ENCODE results near the genes BSX and OR10G4.

DNA sequence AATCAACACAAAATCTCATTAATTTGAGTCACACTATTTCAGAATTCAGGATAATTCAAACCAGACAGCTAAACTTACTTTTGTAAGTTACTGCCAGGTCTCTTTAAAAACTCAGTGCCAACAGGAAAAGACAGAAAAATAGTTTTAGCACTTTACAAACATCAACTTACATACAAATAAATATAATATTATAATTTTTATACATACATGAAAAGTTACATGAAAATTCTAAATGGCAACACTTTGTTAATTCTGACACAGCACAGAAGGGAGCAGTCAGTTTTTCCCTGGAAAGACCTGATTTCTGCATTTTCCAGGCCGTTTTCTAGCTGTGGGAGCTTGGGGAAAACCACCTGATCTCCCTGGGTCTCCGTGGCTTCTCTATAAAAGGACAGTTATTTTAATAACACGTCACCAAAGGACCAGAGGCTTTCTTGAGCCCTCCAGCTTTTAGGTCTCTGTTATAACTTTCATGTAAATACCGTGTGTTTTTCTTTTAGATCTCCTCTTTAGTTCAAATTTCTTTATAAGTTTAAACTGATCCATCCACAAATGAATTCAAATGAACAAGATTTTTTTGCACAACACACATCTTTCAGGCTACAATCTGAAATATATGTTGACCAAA, 220.3 kb upstream of the BLID start:
- PRO-cap: no peak

- PRO-cap: no peak
Measured at GRCh38 chr11:122348809-122349399, 232.9 kb upstream of the BLID start.

GRCh38 chr11:122422494-122423155, 232.9 kb upstream of the UBASH3B start:
- PRO-cap: no peak

DNA sequence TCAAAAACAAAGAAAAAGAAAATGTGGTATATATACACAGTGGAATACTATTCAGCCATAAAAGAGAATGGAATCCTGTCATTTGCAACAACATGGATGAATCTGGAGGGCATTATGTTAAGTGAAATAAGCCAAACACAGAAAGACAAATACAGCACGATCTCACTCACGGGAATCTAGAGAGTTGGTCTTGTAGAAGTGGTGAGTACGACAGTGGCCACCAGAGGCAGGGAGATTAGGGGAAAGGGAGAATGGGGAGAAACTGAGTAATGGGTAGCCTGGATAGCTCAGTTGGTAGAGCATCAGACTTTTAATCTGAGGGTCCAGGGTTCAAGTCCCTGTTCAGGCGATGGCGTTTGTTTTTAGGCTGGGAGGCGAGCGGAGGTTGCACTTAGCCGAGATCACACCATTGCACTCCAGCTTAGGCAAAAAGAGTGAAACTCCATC, 95.8 kb upstream of the UBASH3B start:
- PRO-cap: no peak

DNA sequence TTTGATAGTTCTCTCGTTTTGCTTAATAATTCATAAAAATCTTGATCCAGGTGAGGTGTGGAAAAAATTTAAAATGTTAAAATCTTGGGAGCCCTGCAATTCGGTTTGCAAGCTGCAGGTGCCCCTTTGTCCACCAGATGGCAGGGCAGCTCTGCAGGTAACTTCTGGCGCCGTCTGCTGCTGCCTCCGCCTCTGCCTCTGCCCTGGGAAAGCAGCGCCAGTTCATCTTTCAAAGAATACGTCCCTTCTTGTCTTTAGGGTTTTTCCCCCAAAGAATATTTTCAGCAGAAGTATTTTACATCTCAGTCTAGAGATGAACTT, 75.0 kb upstream of the UBASH3B start:
- PRO-cap: no peak

GRCh38 chr11:122685941-122686515, 30.5 kb downstream of the UBASH3B start:
- PRO-cap: no peak

- PRO-cap: no peak
Measured at GRCh38 chr11:122714410-122714853, 58.9 kb downstream of the UBASH3B start.

DNA sequence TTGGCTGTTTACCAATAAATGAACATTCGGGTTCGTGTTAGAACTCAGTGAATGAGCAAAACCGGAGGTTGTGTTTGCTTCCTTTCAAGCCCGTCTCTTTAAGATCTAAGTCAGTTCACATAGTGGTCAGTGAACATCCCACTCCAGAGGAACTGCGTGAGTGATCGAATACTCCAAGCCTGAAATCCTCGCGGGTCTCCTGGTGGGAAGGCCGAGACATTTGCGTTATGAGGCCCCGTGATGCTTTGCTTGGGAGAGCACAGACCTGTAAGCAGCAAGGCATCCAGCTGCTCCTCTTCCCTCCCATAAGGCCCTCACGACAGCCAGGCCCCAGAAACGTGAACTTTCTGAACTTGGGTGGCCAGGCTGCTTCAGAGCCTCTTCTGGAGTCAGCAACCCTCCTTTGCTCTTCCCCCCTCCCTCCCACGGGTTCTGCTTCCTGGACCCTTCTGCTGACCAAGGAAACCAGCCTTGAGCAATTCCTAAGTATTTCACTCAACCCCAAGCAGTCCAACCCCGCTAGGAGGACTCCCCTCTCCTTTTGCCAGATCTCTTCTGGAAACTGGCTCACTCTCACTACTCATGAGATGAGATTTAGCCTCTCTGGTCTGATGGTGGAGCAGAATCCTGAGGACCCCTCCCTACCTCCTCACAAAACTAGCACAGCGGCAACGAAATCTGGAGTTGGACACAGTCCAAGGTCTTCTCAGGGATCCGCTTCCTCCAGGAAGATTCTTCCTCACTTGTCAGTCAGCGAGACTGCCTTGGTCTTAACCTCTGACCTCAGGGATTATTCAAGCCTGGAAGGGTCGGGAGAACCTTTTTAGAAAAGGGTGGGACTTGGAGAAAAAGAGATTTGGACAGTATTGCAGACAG, 86.1 kb downstream of the UBASH3B start:
- PRO-cap: no peak

GRCh38 chr11:122784652-122785054, 53.6 kb upstream of the CRTAM start:
- PRO-cap: no peak

GRCh38 chr11:122981556-122982242, at the start of gene BSX:
Gene BSX, minus strand, starts transcription at chr11:122981834.
- PRO-cap: no peak

DNA sequence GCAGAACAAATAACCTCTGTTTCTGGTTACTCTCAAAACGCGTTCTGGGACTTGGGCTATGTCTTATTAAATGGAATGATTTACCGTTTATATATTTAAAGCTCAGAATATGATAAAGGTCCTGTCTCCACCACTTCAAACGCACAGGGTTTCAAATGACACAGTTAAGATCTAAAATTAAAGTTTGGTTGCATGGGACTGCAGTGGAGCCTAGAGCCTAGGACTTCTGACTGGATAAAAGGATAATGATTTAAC, 2.4 kb upstream of the HSPA8 start:
- PRO-cap: no peak

DNA sequence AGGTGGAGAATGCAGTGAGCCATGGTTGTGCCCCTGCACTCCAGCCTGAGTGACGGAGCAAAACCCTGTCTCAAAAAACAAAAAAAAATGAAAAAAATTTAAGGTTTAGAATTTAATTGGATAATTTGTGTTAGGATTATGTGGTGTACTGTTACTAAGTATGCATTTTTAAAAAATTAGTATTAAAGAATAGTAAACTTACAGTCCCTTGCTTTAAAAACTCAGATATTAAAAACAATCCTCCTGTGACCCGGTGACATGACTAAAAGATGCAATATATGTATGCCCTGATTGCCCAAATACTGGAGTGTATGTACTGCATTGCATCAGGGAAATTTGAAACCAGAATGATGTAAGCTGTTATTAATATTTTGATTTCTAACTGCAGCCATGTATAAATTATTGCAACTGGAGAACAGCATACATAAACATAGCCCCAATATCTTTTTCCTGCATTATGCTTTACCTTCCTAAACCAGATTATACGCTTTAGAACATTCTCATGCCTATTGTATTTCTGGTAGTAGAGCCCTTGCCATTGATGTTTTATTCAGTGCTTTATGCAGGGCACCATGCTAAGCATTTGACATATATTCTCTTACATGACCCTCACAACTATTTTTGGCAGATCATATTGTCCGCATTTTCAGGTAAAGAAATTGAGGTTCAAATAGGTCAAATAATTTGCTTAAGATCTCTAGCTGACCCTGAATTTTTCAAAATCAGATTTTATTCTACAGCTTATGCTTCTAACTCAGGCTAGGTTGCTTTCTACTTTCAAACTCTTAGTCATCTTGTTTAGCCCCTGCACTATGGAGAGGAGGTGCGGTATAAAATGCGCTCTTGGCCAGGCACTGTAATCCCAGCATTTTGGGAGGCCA, 3.8 kb upstream of the HSPA8 start:
- PRO-cap: no peak

DNA sequence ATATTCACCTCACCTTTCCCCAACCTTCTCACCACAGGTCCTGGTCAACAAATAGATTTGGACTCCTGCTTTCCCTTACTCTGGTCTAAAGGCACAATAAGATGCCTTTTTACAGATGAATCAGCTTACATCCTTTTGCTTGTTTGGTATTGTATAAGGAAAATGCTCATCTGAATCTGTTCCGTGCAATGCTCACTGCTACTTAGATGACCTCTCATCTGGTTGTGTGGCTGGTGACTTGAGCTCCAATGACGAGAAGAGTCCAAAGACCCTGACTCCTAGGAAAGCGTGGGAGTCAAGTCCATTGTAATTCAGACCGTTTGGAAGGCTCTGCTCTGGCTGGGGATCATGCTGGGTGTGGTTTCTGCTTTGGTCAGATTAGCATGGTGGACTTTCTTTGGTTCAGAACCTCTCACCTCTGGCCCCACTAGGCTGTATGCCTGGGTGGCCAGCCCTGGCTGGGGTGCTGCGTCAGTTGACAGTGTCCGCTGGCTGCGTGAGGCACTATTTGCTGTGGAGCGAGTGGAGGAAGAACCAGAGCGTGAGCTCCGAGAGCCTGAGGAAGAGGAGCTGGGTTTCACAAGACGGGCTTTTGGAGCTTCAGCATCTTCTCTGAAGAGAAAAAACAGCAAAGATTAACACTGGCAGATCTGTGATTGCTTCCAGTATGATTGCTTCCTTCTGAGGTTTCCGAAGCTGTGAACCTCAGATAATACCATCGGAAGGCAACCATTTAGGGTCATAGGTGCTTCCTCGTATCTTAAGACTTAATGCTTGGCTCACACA, 11.4 kb upstream of the HSPA8 start:
- PRO-cap: no peak

DNA sequence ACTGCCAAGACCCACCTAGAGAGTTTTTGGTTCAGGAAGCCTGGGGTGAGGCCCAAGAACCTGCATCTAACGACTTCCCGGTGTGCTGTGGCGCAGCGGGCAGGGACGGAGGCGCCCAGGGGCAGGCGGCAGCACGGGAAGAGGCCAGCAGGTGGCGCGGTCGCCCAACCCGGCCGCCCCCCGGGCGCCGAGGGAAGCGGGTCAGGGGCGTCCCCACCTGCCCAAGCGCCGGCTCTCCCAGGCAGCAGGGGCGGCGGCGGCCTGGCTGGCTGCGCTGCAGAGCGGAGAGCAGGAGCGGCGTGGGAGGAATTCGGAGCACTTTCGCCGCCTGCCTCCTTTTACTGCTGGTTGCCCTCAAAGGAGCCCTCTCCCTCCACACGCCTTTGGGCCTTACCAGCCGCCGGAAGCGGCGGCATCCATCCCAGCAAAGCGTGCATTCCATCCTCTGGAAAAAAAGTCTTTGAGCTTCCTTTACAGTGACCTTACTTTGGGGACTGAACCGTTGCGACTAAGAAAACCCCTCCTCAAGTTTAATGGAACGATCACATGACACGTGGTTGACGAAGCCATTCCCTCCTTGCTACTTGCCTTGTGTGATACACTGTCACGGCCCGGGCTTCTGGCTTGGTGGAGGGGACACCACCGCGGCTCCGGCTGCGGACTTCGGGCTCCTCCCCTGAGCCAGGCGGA, 106.8 kb upstream of the CLMP start:
- PRO-cap: no peak

DNA sequence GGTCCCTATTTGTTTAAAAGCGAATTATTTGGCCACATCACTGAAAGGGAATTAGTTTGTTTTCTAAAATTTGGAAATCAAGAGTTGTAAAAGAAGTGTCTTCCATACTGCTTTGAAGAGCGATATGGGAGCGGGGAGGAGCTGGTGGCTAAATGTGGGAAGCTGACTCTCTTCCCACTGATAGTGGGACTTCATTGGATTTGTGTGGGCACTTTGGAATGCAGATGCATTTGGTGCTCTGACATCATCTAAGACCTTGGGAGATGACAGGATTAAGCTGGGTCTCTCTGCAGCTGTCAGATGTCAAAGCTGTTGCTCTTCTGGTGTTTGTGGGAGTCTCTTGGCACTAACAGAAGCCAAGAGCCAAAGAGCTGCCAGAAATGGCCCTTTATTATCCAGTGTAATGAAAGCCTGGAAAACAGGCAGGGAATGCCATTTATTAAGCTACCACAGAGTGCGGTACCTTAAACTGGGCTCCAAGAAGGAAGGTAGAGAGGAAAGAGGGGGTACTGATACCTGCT, 20.5 kb downstream of the GRAMD1B start:
- PRO-cap: no peak

DNA sequence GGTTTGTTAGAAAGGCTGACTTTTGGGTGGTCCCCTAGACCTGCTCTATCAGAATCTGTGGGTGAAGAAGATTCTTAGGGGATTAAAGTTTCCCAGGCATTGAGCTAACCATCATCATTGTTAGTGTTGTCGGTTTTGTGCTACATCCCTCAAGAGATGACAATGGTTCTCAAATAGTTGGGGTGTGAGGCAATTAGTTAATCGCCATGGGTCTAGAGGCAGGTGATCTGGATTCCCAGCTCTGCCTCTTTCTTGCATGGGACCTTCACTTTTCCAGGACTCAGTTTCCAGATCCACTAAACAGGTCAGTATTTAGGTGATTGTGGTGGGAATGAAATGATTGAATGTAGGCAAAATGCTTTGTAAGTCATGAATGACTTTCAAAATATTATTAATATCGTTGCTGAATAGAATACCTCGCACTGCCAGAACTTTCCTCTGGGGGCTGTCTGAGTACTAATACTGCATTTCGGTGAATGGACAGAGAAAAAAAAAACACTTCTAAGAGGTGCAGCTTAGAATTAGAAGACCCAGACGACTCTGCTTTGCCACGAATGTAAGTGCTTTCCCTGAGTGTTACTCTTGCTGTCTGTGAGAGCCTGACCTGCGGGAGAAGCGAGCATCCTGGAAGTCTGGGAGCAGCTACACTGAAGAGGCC, 95.2 kb downstream of the SCN3B start:
- PRO-cap: no peak

DNA sequence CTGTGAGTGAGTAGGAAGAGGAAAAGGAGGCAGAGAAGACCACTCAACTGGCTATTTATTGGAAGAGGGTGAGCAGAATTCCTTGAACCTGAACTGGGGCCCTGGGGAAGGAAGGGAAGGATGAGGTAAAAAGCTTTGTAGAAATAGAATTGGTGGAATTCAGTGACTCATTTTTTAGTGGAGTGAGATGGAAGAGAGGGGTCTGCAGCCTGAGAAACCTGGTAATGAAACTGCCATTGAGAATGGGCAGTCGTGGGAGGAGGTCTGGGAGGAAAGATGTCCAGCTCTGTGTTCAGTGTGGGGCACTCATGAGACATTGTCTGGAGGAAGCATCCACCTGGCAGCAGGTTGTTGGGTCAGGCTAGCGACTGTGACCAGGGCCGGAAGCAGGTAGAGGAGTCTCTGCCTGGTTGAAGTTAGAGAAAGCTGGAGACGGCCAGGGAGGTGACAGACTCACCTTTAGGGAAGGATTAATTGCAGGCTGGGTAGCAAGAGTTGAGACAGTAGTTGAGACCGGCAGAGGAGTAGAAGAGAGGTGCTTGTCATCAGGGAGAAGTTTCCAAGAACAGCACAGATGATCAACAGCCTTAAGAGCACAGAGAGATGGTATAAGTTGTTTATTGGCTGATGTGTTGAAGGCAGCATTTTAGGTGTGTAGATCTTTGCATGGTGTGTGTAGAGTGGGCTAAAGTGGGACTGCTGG, 79.9 kb downstream of the SCN3B start:
- PRO-cap: no peak

GRCh38 chr11:123797100-123797973, 8.8 kb downstream of the OR6M1 start:
- PRO-cap: no peak

- PRO-cap: no peak
Measured at GRCh38 chr11:123886519-123886959, 1.1 kb upstream of the TMEM225 start.

GRCh38 chr11:124012846-124013282, at the start of gene OR10G4:
Gene OR10G4, plus strand, starts transcription at chr11:124012997.
- PRO-cap: no peak